Neural cell (in vitro differentiated cells): ENCODE measurements around the gene ZNF503.

DNA sequence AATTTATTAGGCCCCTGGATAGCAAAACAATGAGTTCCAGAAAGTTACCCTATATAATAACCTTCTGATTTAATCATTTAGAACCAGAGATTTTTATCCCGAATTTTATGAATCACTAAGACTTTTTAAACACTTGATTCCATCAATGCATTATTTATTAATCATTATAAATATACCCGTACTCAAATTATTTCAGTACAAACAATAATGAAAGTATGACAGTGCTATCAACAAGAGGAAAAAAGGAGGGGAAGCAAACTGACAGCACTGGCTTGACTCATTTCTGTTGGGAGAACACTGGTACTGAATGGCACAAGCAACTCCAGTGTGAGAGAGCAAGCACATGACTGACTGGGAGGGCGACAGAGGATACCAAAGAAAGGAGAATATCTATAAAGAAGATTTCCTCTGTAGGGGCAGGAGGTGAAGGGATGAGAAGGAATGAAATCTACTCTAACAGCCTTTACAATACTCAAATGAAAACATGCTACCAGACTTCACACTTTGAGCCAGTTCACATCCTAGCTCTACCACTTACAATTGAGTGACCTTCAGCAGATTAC lies 1.6 kb downstream of the USP54 start:
- RAMPAGE, long total RNA, result no peak

- RAMPAGE, long total RNA, result no peak
Measured at GRCh38 chr10:73649833-73650242, 6.0 kb downstream of the SYNPO2L start.

GRCh38 chr10:73771051-73771665 lies 918 bp upstream of the FUT11 start:
- RAMPAGE, long total RNA, result no peak

DNA sequence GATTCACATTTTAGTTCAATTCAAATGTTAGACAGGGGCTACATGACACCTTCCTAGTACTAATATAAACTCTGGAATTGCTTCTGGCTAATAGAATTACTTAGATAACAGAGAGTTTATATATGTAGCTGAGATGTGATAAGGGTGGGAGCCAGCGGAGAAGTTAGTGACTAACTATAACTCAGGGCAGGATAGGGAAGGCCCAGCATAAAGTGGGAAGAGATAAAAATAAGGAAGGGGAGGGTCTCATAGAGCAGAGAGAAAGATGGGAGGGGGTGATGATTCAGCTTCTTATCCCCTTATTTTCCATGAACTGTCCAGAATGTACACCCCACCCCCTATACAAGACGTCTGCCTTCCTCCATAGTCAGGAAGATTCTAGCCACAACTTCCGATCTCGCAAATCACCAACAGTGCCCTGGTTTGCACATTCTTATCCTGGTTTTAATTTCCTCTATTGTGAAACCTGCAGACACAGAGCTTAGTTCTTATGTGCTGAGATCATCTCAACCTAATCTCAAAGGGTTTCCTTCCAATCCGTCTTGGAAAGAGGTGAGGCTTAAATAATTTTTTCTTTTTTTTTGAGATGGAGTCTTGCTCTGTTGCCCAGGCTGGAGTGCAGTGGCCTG lies 4.6 kb upstream of the NDST2 start:
- RAMPAGE, long total RNA, result no peak

DNA sequence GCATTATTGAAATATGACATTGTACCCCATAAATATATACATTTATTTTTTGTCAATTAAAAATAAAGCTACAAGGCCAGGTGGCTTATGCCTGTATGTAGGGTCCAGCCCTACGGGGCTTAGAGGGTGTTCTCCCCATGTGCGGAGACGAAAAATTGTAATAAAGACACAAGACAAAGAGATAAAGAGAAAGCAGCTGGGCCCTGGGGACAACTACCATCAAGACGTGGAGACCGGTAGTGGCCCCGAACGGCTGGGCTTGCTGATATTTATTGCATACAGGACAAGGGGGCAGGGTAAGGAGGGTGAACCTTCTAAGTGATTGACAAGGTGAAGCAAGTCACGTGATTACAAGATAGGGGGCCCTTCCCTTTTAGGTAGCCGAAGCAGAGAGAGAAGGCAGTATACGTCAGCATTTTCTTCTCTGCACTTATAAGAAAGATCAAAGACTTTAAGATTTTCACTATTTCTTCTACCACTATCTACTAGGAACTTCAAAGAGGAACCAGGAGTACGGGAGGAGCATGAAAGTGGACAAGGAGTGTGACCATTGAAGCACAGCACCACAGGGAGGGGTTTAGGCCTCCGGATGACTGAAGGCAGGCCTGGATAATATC lies 19.8 kb downstream of the PLAU start:
- RAMPAGE, long total RNA, result no peak

- RAMPAGE, long total RNA, result no peak
Measured at GRCh38 chr10:73932257-73932835, 21.4 kb downstream of the PLAU start.

DNA sequence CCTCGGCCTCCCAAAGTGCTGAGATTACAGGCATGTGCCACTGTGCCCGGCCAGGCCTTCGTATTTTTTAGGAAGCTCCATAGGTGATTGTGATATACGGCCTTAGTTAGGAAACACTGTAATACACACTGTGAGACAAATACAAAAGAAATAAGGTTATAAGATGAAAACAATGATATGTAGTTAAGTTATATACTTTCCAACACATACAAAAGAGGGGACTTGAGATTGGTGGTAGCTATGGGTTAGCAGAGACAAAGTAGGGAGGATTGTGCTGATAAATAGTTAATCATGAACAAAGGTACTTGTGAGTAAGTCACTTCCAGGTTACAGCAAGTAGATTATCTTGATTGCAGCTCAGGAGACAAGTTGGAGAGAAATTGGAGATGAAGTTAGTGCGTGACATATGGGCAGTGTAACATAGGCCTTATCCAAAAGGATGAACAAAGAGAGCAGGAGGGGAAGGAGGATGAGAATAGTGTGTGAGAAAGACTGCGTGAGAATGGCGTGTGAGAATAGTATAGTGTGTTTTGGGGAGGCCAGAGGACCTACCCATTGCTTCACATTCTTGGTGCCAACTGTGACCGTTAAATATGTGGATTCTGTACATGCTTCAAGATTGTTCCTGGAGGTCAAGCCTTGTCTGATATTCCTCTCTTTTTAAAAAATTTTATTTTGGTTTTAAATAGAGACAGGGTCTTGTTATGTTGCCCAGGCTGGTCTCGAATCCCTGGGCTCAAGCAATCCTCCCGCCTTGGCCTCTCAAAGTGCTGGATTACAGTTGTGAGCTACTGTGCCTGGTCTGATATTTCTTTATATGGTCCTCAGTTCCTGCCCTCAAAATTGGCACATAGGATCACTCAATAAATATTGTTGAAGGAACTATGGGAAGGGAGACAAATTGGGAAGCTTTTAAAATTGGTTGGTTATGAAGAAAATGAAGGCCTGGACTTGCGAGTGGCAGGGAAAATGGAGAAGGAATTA lies 3.0 kb downstream of the VCL start:
- RAMPAGE, long total RNA, result no peak

DNA sequence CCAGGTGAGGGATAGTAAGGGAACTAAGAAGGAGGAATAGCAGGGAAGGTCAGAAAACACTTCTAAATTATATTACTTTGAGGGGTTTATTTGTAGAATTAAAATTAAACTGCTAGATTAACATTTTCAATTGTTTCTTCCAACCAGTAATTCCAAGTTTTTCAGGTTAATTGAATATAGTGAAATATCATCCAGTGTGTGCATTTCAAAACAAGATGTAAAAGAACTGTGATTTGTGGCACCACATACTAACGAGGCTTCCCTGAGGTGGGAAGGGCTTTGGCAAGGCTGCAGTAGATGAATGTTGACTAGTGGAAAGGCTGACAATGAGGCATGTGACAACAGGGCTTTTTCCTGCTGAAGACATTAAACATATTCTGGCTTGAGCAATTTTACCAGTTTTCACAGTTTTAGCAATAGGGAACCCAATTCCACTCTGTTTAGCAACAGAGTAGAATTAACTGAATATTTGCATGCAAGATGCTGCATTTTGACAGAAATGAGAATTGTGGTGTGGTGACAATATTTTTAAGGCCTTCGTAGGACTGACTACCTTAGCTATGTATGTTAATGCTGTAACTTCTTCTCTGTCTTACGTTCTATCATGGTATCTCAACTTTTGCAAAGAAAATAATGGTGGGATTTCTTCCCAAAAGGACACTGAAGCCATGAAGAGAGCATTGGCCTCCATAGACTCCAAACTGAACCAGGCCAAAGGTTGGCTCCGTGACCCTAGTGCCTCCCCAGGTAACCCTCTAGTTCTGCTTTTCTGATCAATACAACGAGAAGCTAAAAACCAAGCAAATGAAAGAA lies 68.6 kb downstream of the AP3M1 start:
- RAMPAGE, long total RNA, result no peak

GRCh38 chr10:74083277-74083747 lies 67.3 kb downstream of the AP3M1 start:
- RAMPAGE, long total RNA, result no peak

DNA sequence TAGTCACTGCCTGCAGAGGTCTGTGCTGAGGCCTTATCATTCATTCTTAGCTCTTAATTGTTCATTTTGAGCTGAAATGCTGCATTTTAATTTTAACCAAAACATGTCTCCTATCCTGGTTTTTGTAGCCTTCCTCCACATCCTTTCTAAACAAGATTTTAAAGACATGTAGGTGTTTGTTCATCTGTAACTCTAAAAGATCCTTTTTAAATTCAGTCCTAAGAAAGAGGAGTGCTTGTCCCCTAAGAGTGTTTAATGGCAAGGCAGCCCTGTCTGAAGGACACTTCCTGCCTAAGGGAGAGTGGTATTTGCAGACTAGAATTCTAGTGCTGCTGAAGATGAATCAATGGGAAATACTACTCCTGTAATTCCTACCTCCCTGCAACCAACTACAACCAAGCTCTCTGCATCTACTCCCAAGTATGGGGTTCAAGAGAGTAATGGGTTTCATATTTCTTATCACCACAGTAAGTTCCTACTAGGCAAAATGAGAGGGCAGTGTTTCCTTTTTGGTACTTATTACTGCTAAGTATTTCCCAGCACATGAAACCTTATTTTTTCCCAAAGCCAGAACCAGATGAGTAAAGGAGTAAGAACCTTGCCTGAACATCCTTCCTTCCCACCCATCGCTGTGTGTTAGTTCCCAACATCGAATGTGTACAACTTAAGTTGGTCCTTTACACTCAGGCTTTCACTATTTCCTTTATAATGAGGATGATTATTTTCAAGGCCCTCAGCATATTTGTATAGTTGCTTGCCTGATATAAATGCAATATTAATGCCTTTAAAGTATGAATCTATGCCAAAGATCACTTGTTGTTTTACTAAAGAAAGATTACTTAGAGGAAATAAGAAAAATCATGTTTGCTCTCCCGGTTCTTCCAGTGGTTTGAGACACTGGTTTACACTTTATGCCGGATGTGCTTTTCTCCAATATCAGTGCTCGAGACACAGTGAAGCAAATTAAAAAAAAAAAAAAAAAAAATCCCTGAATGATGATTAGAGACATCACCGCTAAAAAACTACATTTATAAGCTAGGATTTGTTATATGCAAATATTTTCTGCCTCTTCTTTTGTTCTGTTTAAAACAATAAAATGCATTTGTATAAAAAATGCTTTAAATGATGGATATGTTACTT lies 31.2 kb downstream of the AP3M1 start:
- RAMPAGE, long total RNA, result no peak

- RAMPAGE, long total RNA, result no peak
Measured at GRCh38 chr10:74250641-74251277, 99.7 kb downstream of the ADK start.

- RAMPAGE, long total RNA, result no peak
Measured at GRCh38 chr10:74988674-74989731, 84.4 kb downstream of the DUSP29 start.

DNA sequence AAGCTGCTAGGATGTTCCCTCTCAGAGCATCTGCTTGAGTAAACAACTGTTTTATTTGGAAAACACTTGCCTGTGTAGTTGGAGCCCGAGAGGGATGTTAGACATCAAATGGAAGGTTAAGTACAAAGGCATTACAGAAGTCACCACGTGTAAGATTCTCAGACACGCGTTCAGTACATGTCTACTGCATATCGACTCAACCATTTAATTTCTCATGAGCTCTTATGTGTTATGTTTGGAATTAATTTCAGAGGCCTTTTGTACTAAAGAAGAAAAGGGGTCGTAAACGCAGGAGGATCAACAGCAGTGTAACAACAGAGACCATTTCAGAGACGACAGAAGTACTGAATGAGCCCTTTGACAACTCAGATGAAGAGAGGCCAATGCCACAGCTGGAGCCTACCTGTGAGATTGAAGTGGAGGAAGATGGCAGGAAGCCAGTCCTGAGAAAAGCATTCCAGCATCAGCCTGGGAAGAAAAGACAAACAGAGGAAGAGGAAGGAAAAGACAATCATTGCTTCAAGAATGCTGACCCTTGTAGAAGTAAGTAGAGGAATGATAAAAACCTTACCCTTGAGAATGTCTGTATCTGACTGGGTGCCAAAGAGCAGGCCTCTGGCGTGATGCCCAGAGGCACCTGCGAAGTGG lies 48.6 kb downstream of the DUSP29 start:
- RAMPAGE, long total RNA, result no peak

DNA sequence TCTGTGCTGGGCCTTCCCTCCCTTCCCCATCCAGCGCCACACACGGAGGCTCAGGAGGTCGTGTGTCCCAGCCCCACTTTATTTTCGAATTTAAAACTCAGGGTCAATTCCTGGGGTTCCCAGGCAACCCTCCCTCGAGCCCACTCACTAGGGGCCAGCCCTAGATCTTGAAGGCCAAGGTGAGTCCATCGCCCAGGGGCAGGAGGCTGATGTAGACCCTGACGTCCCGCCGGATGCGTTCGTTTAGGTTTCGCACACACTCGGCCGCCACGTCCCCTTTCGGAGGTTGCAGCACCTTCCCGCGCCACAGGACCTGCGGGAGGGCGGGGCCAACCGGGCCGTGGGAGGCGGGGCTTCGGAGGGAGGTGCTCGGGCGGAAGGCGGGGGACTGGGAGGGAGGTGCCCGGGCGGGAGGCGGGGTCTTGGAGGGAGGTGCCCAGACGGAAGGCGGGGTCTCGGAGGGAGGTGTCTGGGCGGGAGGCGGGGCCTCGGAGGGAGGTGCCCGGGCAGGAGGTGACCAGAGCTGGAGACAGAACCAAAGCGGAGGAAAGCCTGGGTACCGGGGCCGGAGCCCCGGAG lies 1.8 kb downstream of the COMTD1 start:
- RAMPAGE, long total RNA, result no peak

DNA sequence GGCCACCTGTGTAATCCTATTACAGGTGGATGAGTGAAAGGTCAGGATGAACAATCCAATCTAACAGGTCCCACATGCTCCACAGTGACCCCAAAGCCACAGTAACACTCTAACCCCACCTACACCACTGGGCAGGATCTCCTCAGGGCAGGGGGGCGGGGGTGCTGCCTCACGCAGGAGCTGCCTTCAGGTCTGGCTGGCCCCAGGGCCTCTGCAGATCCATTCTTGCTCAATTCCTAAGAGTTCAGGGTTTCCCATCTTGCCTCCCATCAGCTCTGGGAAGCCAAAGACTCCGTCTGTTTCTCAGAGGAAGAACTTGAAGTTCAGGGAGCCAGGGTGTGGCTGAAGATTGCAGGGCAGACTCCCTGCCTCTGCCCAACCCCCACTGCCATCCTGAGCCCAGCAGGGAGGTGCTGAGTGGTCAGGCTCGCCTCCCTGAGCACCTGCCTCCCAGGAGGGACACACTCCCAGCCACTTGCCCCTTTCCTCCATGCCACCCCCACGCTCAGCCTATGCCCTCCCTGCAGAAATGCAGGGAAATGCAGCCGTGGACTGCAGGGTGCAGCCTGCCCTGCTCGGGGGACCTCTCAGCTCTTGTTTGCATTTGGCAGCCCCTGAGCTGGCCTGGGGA lies 9.8 kb upstream of the COMTD1 start:
- RAMPAGE, long total RNA, result no peak

- RAMPAGE, long total RNA, result no peak
Measured at GRCh38 chr10:75262601-75263107, 26.9 kb upstream of the COMTD1 start.

DNA sequence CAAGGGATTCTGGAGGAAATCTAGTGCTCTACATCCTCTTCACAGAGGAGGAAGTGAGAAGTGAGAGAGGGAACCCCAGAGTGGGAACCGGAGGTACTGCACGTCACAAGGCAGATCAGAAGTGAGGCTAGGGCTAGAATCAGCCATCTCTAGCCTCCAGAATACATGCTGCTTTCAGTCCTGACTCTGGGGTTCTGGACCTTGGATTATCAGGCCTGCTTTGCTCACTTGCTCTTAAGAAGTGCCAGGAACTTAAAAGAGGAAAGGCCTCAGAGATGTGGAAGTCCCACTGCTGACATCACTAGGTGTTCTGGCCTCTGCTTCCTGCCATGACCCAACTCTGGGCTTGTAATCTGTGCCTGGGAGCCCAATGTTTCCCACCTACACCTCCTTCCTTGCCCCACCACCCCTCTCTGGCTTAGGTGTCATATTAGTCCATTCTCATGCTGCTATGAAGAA lies 25.6 kb downstream of the ZNF503 start:
- RAMPAGE, long total RNA, result no peak

DNA sequence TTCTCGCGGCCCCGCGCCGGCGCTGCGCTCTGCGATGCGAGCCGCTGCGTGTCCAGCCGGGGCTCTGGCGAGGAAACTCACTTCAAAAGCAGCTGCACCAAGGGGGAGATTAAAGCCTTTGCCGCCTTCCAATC lies at the start of gene ZNF503:
TSS of gene ZNF503 (minus strand) at position 66 of the 134 bp plus-strand sequence.
- RAMPAGE, long total RNA, result no peak

GRCh38 chr10:75403285-75404077 lies 1.9 kb upstream of the ZNF503 start:
- RAMPAGE, long total RNA, result start-site peak on the plus strand at chr10:75403764-75403934, 101 and 208 reads in 2 replicates; start-site peak on the plus strand at chr10:75404005-75404046, 86 and 191 reads in 2 replicates

DNA sequence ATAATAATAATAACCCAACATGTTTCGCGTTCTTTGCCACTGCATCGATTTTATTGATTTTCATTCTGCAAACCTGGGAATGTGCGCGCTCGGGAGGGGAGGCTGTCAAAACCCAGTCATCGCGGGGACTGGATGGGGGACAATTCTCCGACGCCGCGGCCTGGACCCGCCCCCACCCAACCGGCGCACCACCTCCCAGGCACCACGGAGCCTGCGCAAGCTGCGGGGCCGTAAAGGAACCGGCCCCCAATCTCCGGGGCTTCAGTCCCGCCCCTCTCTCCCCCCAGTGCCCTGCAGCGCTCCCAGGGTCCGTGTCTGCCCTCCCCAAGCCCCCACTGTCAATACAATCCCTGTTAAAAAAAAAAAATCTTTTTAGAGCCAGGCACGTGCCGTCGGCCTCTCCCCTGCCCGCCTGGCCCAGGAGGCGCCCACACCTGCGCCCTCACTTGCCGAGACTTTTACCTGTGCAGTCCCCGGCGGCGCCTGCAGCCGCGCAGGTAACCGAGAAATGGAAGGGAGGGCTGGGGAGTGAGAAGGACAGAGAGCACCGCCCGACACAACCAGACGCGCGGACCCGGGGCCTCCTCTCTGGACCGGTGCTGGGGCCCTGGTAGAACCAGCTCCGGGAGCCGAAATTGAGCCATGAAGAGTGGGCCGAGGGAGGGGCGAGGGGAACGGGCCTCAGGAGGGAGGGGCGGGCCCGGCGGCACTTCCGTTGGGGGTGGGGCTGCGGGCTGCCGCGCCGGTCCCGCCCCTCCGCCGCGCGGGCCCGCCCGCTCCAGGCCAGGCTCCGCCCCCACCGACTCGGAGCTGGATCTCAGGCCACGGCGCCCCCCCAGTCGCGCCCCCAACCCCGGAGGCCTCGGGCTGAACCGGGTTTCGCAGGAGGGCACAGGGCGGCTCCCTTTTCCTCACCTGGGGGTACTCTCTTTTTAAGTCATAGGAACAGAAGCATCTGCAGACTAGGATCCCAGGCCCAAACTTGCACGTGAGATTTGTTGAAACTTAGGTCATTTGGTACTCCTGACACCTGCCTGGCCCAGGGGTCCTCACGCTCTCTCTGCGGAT lies 7.7 kb upstream of the ZNF503 start:
- RAMPAGE, long total RNA, result start-site peak on the minus strand centred at position 645 of the sequence, 74 bp wide, 14 and 6 reads in 2 replicates